Daoy (cell line): ENCODE data around the genes H2AC12, H1-5, NKAPL and PGBD1.

- RAMPAGE, long total RNA = no peak
Measured at GRCh38 chr6:27146942-27147841, at the start of gene H2AC12. Gene H2AC12, plus strand, starts transcription at chr6:27147106.

- RAMPAGE, long total RNA = no peak
Measured at GRCh38 chr6:27162152-27162628, 15.3 kb downstream of the H2AC12 start.

DNA sequence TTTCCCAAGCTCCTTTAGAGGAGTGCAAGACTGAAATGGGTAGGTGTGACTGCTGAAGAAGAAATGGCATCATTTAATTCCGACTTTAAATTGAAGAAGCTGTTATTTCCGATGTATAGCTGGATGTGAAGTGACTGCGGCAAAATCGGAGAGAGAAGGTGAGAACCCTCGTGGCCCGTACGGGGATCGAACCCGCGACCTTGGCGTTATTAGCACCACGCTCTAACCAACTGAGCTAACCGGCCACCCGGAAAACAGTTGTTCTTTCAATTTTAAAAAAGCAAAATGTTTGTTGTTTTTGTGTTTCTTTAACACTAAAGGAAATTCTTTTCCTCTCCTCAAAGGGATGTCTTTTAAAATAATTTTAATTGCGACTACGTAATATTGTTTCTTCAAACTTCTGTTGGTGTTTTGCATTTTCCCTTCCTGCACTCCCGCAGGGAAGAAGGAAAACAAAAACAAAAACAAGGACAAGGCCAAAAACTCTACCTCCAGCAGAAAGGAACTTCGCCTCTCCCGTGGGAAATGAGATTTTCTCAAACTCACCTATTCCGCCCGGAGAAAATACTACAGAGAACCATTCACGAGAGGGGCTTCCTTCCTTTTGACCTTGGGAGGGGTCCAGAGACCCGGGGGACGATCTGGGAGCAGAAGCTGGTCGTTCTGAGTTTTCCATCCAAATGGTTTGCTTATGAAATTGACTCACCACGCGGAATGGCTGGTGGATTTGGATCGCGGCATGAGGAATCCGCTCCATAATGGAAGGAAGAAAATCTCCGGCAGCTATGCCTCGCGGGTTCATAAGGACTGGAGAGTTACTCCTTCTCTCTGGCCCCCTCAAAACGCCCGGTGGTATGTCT, 9.9 kb upstream of the PRSS16 start:
- RAMPAGE, long total RNA = no peak

DNA sequence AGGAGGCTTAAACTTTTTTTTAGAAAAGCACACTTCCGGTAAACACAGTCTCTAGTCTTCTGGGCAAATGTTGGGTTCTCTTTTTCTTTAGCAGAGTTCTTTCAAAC, 6.7 kb upstream of the ZNF184 start:
- RAMPAGE, long total RNA = no peak

DNA sequence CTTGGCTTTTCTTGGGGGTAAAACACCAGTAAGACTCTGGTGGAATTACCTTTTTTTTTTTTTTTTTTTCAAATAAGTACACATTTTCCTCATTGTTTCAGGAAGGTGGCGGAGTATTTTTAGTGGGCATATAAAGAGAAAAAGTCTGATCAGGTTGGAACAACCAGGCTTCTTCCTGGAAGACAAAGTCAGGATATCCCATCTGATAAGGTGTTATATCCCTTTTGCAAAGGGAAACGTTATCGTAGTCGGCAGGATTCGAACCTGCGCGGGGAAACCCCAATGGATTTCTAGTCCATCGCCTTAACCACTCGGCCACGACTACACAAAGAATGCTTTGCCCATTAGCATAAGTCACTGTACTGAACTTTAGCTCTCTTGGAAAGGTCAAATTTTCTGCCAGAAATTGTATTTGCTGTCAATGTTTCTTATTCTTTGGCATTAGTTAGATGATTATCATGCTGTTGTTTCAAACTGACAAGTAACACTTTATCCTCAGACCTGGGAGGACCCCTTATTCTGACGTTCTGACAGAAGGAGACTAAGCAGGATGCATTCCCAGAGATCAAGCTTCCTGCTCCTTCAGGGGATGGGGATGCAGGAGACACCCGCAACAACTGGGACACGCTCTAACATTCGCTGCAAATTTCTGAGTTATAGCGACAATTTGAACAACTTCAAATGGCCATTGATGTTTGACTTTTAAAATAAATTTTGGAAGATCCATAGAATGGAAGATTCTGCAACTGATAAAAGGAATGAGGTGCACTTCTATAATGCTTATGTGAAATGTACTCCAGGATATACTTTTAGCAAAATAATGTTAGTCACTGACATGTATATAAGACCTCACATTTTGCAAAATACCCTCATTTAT, 68.9 kb upstream of the ZNF184 start:
- RAMPAGE, long total RNA = no peak

DNA sequence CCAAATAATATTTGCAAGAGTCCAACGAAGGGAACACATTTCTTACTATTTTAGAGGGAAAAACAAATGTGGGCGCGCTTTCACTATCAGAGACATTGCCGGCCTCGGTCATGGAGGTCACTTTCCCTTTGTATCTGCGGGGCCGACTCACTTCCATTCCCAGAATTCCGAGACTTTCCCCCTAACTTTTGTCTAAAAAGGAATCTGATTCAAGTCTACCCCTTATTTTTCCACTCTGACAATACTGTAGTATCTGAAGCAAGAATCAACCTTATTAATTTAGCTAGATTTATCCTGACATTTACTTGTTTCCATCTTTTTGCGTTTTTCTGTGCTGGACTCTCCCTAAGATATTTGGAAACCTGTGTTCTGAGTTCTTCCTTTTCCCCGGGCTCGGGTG, 71.8 kb upstream of the ZNF184 start:
- RAMPAGE, long total RNA = no peak

DNA sequence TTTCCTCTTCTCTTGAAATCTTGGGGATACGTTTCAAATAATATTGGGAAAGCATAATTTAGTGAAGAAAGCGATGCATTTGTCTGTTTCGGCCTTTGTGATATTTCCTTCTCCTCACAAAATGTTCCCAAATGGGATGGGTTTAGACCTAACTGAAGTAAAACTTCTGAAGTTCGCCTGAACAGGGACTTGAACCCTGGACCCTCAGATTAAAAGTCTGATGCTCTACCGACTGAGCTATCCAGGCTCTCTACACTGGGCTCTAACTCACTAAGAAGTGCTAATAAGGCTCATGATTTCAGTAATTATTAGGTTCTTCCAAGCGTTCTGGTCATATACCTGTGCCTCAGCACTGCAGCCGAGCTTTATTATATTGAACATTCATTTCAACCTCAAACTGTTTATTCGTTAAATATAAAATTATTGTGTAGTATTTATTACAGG, 118.8 kb upstream of the ZNF184 start:
- RAMPAGE, long total RNA = no peak

DNA sequence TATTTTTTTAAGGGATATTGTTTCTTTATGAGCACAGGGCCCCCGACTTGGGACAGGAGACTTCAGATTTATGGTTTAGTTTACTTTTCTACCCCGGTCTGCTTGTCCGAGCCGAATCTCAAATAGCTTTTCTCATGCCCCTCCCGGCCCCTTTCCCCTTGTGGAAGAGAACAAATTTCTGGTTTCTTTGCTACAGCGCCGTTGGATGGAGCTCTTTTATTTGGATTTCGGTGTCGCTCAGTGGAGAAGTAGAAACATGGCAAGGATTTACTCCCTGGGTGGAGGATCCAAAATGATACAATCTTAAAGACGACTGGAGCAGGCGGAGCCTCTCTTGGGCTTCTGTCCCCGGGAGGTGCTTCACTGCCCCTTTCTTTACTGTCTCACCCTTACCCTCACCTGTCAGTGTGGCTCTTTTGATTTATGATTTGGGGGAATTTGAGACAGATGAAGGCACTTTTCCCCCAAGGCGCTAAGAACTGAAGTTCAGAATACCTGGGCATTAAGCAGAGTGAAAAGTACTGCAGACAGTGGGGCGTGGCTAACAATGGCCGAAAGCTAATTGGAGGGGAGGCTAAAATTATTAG, 144.8 kb upstream of the ZNF184 start:
- RAMPAGE, long total RNA = no peak

GRCh38 chr6:27866913-27867959, at the start of gene H1-5:
Gene H1-5, minus strand, starts transcription at chr6:27867588.
- RAMPAGE, long total RNA = no peak

GRCh38 chr6:27894275-27894849, 1.1 kb downstream of the H2BC17 start:
- RAMPAGE, long total RNA = no peak

GRCh38 chr6:28002991-28003744, 46.1 kb downstream of the OR2B6 start:
- RAMPAGE, long total RNA = no peak

DNA sequence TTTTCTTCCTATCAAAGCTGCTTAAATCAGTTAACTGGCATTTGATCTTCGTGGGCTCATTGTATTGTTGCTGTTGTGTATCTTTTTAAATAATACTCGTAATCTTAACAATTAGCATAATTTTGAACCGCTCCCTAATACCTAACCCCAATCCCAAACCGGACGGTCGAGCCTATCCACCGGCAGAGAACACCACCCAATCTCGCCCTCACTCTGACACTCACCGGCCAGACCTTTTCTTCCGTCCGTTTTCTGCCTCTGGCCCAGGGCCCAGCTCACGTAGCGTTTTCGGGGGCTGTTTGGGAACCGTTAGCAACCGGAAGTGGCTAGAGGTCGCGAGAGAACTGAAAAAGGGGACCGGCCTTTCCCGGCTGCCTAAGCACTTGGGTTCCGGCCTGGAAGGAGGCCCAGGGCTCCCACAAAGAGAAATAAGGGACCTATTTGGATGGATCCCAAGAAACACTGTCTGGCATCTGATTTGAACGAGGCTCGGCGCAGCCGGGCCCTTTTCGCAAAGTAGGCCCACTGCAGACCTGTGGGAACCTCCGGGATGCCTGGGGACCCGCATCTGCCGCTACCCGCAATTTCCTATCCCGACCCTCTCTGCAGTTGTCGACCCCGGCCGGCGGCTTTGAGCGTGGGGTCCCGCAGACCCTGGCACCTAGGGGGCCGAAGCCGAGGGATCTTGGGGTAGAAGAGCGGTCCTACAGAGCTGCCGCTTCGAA, 5.0 kb upstream of the ZKSCAN8 start:
- RAMPAGE, long total RNA = no peak

- RAMPAGE, long total RNA = no peak
Measured at GRCh38 chr6:28258861-28259481, at the start of gene NKAPL. Gene NKAPL, plus strand, starts transcription at chr6:28259297.

GRCh38 chr6:28281276-28282381, at the start of gene PGBD1:
Gene PGBD1, plus strand, starts transcription at chr6:28281572.
- RAMPAGE, long total RNA = no peak

- RAMPAGE, long total RNA = no peak
Measured at GRCh38 chr6:28337118-28337732, 1.3 kb upstream of the ZSCAN31 start.

- RAMPAGE, long total RNA = no peak
Measured at GRCh38 chr6:28350761-28351581, 1.2 kb downstream of the ZKSCAN3 start.

DNA sequence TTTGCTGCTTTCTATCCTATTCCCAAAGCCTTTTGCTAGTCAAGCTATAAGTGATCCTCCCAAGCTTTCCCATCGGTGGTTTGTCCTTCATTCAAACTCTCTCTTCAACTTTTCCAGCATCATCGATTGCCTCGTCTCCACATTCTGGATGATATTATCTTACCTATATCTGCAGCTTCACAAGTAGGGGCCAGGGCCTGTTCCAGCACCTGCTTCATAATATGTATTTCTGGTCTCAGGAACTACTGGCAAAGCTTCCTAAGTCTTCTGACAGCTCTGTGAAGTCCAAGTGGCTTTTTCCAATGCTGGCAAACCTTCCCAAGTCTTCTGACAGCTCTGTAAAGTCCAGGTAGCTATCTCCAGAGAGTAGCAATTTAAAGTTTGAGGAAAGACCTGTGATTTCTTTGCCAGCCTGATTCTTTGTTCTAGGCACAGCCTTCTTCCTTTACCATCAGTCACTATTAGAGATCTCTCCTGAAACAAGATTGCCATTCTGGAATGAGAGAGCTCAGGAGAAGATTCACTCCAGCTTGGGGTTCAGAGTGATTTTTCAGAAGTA, 17.4 kb downstream of the ZSCAN12 start:
- RAMPAGE, long total RNA = no peak

GRCh38 chr6:28647918-28649070, 61.2 kb upstream of the SCAND3 start:
- RAMPAGE, long total RNA = no peak

- RAMPAGE, long total RNA = no peak
Measured at GRCh38 chr6:28789373-28790163, 134.2 kb downstream of the TRIM27 start.

GRCh38 chr6:28817088-28817613, 106.6 kb downstream of the TRIM27 start:
- RAMPAGE, long total RNA = no peak